WTC11 (cell line): ENCODE data around the gene KIAA0040.

- PRO-cap = no peak
Measured at GRCh38 chr1:173856107-173856915, 11.9 kb upstream of the ZBTB37 start.

GRCh38 chr1:173867517-173867935 lies 654 bp upstream of the ZBTB37 start:
- PRO-cap = bidirectional peak, plus-strand start at chr1:173867735, minus-strand start at chr1:173867743

DNA sequence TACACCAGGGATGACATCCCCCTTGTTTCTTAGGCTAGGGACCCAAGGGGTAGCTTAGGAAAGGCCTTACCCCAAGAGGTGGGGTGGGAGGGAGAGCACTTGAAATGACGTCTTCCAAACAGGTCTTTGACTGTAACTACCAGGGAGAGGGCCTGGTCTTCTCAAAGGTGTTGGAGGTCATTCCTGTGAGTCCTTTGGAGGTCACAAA lies 253 bp downstream of the SERPINC1 start:
- PRO-cap = no peak

DNA sequence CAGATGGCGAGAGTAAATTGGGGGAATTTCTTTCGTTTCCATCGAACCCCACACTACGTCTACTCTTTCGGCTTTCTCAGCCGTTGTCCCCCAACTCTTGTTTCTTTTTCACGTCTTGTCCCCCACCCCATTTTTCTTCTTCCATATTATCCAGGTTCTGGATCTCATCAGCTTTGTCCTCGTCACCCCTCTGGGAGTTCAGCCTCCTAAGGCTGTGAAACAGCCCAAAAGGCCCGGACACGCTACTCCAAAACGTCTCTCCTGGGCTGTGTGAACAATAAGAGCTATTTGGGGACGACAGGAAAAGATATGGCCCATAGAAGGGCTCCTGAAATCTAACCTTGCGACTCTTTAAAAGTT lies 452 bp upstream of the RC3H1 start:
- PRO-cap = no peak

DNA sequence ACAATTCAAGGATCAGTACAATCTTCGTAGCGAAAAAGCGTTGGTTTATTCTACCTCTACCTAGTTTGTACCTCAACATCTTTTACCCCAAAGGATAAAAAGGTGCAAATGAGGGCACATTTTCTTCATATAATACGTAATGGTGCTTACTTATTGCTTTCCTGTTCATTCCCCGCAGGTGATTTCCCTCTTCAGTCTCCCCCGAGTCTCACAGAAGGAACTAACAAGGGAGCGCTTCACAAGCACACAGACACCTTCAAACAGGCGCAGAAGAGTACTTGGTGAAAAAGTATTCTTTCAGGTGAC lies 630 bp upstream of the RABGAP1L start:
- PRO-cap = no peak

DNA sequence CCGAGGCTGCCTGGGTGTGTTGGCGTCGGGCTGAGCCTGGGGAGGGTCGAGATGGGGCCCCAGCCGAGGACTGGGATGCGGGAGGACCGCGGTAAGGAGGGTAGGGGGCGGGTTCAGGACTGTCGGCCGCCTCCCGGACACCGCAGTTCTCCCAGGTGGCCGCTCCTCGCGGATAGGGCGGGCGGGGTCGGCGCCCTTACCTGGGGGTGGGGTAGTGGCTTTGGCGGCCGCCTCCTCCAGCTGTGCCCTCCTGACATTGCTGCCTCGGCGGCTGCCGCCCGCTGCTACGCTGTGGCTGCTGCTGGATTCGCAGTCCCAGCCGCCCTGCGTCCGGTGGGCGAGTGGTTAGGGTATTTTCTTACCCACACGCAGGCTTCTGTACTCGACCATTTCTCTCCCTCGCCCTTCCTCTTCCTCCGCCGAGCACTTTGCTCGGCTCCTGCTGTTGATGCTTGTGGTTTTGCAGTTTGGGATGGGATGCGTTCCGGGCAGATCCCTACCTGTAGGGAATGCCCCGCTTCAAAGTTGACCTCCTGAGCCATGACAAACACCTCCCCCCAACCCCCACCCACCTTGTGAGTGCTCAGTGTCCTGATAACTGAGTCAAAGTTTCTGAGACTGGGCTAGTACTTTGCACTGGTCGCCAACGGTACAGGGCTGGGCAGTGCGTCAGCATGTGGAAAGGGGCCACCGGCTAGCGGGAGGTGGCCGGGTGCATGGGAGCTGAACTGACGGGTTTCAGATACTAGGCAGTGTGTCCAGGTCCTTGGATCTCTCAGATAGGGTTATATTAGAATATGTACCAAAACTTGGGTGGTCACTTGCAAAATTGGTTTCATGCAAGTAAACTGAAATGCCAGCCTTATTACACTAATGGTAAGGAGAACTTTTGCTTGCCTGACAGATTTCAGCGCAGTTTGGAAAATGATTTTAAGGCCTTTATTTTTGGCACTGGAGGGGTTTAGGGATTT lies 682 bp downstream of the RABGAP1L start:
- PRO-cap = bidirectional peak, plus-strand start at position 145 of the sequence, minus-strand start at position 139 of the sequence

DNA sequence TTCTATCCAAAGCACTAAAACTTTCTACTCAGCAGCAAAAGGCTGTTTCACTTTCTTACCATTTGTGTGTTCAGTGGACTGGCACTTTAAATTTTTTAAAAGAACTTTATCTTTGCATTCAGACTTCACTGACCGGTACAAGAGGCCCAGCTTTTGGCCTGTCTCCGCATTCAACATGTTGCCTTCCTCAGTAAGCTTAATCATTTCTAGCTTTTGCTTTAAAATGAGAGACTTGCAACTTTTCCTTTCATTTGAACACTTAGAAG lies 31.2 kb downstream of the RABGAP1L start:
- PRO-cap = no peak

- PRO-cap = unidirectional peak, plus-strand start at chr1:174383429
Measured at GRCh38 chr1:174383214-174383680, 64.5 kb upstream of the GPR52 start.

DNA sequence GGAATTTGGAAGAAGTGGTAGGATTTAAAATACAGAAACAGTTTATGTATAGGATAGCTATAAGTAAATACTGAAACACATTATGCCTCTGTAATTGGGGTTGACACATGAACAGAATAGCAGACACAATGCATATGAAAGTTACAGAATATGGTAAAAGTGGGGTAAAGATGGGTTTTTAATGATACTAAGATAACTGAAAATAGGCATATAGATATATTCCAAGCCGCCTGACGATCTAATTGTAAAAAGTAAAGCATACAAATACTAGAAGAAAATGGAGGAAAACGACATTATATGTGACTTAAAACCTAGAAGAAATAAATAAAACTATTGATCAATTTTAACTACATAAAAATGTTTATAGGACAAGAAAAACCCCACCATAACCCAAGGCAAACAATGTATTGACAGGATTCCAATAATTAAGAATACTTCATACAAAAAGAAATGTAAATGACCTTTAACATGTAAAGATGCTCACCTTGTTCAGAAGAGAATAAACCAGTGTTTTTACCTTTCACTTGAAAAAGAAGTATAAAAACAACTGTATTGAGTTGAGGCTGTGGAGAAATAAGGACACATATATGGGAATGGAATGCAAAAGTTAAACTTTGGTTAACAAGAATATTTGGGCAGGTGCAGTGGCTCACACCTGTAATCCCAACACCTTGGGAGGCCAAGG lies 11.6 kb downstream of the CACYBP start:
- PRO-cap = no peak

- PRO-cap = bidirectional peak, plus-strand start at chr1:175192901, minus-strand start at chr1:175192776; bidirectional peak, plus-strand start at chr1:175193222, minus-strand start at chr1:175193106
Measured at GRCh38 chr1:175192587-175193584, at the start of gene KIAA0040. Gene KIAA0040, minus strand, starts transcription at chr1:175192776.

DNA sequence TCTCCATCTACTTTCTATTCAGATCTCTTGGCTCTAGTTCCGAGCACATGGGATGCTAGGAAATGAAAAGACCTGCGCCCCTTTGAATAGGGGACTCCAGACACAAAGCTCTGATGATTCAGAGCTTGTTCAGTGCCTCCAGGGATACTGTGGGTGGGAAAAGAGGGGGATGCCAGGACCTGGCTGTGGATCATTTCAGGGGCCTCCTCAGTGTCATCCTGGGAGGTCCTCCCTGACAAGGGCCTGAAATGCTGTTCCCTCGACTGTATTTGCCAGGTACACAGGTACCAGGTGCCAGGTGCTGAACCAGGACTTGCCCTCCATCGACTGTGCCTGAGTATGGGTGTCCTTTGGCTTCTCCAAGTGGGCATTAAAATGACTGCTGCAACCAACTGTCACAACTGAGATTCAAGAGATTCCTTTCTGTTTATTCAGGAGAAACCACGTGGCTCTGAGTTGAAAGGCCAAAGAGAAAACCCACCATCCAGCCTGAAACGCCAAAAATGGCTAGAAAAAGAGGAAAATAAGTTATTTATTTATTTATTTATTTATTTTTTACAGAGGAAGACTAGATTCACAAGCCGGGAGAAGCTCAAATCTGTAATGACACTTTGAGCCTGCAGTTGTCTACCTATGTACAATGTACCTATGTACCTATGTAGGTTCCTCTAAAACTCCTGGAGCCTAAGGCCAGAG lies 1.2 kb upstream of the KIAA0040 start:
- PRO-cap = no peak

GRCh38 chr1:175419014-175419438 lies 226.4 kb upstream of the KIAA0040 start:
- PRO-cap = no peak

DNA sequence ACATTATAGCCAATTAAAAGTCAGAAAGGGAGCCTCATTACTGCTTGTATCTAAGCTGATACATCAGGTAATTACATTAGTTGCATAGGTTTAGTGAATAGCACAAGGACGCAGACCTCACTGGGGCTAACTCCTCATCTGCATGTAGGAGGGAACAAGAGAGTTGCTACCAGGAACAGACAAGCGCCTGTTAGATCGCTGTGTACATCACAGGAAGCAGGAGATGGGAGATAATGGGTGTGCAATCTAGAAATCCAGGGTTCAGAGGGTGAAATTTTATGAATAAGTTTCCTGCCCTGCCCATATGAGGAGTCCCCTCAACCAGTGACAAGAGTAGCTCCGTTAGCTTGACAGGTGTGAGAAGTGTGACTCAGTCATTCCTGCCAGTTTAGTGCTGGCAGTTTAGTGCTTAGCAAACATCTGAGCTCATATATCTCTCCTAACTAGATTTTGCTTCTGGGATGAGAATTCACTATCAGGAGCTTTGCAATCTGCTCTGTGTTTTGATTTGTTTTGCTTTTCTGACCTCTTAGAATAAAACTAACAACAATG lies 96.8 kb upstream of the TNR start:
- PRO-cap = no peak

GRCh38 chr1:176068188-176068712 lies 138.8 kb downstream of the COP1 start:
- PRO-cap = no peak

DNA sequence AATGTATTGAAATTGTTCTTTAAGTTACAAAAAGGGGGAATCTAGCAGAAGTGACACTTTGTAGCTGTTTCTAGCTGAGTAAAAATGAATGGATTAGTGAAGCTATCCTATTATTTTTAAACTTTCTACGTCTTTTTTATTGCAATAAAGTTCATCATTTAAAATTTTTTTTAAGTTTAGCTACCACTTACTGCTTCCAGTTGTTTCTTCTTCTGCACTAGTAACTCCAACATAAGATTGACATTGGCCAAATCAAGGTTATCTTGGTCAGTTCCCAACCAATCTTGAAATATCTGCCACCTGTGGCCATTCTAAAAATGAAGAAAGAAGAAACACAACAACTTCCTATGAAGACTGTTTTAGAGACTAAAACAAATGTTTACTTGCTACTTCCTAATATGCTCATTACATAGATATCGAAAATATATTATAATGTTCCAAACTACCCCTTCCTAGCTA lies 44.4 kb downstream of the COP1 start:
- PRO-cap = no peak

- PRO-cap = no peak
Measured at GRCh38 chr1:176530901-176531521, 68.0 kb downstream of the PAPPA2 start.

DNA sequence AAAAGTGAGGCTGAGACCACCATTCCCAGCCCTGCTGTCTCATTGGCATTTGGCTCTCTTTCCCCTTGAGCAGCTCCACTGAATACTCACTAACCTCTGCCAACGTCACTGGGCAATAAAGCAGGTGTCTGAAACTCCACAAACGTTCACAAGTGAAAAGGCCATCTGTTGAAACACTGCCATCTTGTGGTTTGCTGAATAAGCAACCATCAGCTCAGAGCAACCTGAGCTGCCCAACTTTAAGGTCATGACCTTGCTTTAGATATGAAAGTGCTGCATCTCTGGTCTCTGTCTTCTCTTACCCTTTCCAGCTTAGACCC lies 228.6 kb downstream of the PAPPA2 start:
- PRO-cap = no peak

- PRO-cap = no peak
Measured at GRCh38 chr1:176767736-176768182, 304.8 kb downstream of the PAPPA2 start.

GRCh38 chr1:176795264-176795610 lies 332.3 kb downstream of the PAPPA2 start:
- PRO-cap = unidirectional peak, minus-strand start at chr1:176795382

DNA sequence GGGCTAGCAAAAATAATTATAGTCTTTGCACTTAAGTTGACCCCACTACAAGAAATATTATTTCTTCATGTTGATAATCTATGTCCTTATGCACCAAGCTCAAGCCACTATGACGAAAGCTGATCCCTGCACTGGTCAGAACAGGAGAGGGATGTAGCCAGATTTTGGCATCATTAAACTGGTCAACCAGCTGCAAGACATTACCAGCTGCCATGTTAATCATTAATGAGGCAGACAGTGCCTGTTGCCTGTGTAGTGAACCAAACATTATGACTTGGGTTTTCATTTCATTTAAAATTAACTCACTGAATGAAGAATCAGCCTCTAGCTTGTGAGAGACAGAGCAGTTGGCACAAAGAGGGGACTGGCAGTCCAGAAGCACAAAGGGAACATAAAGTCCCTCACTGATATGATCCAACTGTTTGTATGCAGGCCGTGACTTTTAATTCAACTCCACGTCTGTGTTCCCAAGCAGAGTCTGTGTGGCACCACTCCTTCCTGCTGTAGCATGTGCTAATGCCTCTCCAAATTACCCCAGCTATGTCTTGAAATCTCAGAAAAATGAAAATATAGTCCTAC lies 318.9 kb downstream of the SEC16B start:
- PRO-cap = no peak